PC-3 (cell line): ENCODE measurements around the genes PCDHB13, PCDHGA6, PCDHGB7 and GNPDA1.

GRCh38 chr5:141010069-141010616, 41.0 kb upstream of the PCDHB1 start:
- RAMPAGE, long total RNA = no peak

- RAMPAGE, long total RNA = no peak
These were observed 1.0 kb downstream of the PCDHB12 start for GRCh38 chr5:141209443-141210082.

GRCh38 chr5:141213871-141214187, at the start of gene PCDHB13:
TSS of gene PCDHB13 (plus strand) at chr5:141213919.
- RAMPAGE, long total RNA = no peak

DNA sequence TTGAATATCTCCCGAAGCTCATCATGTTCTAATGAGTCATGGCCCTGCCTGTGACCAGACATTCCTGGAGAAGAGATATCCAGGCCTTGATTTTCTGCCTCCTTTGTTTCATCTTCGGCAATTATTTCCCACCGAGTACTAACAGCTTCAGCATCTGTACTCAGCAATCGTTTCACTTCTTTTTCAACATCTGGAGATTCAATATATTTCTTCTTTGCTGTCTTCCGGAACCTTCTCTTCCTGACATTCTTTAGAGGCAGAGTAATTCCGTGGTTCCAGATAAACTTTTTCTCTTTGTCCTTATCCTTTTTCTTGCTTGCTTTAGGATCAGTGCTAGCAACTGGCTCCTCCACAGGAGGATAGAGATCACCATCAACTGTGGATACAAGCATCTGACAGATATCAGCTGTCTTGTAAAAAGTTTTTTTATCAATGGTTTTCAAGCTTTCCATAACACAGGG, 1.2 kb downstream of the TAF7 start:
- RAMPAGE, long total RNA = no peak

GRCh38 chr5:141325999-141326866, 4.1 kb upstream of the PCDHGA1 start:
- RAMPAGE, long total RNA = no peak

GRCh38 chr5:141373623-141374044, at the start of gene PCDHGA6:
TSS of gene PCDHGA6 (plus strand) at chr5:141373891.
- RAMPAGE, long total RNA = no peak

- RAMPAGE, long total RNA = no peak
These were observed at the start of gene PCDHGB7 for GRCh38 chr5:141417509-141418479. TSS of gene PCDHGB7 (plus strand) at chr5:141417677.

DNA sequence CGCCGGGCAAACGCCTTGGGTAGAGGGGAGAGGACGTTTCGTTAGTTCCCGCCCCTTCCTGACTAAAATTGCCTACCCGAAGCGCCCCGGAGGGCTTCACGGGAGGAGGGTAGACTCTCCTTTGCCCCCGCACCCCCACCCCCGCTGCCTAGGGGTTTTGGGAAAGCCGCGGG, 24.4 kb downstream of the PCDHGC5 start:
- RAMPAGE, long total RNA = no peak

DNA sequence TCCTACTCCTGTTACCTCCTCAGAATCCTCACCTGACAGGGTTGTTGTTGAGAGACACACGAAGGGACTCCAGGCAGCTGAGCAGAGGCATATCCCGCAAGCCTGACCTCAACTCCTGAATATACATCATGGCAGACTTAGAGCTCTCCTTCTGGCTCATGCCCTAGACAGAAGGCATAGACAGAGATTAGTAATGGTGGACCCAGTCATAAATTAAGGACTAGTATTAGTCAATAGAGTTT, 35.4 kb downstream of the DIAPH1 start:
- RAMPAGE, long total RNA = no peak

DNA sequence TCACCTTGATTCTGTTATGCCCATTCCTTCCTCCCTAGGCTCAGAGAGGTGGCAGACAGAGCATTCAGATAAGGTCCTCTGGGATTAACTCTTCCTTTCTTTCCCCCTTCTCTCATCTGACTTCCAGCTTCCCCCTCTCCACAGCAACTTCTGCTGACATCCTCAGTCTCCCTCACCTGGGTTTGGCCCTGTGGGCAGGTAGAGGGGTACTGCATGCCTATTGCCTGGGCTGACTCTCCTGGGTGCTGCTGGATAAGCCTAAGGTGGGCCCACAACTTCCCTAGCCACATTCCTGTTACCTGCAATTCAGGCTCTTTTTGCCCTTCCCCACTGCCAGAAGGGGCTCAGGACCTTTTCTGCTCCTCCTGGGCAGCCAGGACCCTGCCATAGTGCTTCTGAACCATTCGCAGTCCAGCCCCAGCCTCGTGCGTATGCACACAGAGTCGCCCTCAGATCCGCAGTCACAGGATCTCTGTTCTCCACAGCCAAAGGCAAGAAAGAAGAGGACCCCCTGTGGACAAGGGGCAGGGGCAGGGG, 83.0 kb downstream of the PCDH1 start:
- RAMPAGE, long total RNA = no peak

DNA sequence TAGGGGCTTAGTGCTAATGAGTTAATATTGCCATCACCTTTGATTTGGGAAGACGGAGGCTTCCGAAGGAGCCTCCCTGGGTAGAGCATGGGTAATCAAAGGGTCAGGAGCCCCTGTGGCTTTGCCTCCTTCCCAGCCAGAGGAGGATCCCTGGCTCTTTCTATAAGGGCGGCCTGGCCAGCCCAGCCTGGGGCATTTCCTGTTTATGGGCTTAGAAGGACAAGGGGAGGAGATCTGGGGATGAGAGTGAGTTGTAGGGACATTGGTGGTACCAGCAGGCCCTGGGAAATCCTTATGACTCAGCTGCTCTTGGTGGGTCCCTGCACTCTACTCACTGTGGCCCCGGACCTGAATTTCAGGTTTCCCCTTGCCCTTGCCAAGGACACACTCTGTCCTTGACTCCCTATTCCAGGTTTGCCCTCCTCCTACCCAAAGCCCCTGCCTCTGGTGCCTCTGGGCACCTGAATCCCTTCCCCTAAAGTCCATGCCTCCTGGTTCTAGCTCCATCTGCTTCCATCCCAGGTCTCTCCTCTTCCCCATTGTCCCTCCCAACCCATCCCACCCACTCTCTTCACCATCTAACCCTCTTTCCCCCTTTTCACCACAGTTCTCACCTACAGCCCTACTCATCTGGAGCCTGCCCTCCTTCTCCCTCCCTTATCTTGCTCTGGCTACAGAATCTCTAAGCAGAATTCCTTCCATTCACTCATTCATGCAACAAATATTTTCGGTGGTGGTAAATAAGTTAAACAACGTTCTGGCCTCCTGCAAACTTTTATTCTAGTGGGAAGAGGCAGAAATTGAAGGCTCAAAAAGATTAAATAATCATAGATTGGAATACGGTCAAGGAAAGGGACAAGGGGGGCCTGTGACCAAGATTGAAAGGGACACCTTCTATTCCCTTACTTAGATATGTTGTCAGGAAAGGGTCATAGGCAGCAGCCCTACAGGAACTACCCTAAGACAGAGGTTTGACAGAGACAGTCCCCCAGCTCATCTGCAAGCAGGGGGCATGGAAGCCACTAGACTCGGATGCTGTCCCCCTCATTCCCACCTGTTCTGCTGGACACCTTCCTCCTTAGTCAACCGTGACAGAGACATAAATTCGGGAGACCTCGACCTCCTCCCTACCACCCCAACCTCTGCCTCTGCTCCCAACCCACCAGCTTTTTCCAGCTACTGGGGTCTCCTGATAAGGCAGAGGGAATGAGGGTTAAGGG, 34.7 kb downstream of the PCDH1 start:
- RAMPAGE, long total RNA = no peak

DNA sequence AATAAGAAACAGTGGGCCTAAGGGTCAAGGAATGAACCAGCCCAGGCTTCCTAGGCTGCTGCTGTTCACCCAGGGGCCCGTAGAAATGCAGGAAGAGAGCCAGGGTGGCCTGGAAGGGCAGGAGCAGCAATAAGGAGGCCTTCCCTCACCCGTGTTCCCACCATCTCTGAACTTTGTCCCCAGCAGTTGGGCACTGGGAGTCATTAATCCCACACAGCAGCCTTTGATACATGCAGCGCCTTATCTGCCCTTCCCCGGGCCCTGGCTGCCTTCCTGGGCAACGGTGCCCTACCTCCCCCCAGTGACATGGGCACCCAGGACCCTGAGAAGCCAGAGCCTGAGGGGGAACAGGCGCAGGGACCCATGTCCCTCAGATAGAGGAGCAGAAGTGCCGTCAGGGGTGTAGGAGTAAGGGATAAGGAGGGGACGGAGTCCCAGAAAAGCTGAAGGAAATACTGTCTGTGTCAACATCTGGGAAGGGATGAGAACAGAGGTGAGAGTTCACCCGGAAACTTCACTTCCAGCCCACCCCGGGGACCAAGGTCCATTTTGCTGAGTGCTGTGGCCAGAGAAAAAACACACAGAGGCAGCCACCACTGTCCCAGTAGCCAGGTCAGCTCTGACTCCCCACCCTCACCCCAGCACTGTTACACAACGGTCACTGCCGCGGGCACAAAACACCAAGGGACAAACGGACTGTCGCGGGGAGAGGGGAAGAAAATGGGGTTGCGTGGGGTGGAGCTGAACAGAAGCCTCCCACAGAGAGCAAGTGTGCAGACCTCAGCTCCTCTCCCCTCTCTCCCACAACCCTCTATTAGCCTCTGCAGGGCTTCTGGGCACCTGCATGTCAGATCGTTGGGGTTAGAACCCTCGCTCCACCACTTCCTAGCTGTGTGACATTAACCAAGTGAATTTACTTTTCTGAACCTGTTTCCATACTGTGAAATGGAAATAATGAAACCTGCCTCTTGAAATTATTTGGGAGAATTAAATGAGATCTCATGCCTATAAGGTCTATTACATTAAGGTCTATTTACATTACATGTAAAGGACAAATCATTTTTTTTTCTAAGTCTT, 3.7 kb downstream of the PCDH1 start:
- RAMPAGE, long total RNA = no peak

GRCh38 chr5:141877736-141878097, 493 bp downstream of the PCDH1 start:
- RAMPAGE, long total RNA = no peak

DNA sequence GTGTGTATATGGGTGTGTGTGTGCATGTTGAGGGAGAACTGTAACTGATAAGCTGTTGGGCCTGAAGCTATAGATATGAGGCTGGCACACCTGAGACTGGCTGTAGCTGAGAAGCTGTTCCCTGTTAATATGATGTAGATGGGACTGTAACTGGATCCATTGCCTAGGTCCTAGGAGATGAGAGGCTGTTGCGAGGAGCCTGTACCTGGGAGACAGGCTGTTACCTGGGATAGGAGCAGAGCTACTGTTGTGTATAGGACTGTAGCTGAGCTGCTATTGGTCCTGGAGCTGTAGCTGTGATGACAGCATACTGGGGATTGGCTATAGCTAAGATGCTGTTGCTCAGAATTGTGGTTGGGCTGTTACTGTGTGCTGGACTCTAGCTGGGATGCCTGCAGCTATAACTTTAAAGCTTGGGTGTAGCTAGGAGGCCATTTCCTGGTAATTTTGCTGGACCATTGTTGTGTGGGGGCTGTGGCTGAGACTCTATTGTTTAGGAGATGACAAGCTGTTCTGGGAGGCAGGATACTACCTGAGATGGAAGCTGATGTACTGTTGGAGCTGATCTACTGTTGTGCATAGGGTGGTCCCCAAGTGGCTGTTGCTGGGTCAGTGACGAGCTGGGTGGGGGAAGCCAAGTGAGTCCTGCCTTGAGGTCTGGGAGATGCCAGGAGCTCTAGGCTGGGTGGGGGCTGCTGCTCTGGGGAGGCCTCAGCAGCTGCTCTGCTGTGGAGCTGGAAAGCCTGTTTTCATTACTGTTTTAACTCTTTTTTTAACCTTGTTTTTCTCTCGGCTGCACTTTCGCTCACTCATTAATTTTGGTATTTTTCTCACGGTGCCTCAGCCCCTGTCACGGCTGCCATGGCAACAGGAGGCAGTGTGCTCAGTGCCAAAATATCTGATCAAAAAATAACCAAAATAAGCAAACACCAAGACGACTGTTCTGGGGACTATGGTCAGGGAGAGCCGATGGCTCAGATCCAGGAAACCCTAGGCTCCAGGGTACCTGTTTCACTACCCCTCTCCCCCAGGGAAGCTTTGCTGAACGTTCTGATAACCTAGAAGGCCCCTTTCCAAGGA, 2.9 kb upstream of the PCDH1 start:
- RAMPAGE, long total RNA = no peak

DNA sequence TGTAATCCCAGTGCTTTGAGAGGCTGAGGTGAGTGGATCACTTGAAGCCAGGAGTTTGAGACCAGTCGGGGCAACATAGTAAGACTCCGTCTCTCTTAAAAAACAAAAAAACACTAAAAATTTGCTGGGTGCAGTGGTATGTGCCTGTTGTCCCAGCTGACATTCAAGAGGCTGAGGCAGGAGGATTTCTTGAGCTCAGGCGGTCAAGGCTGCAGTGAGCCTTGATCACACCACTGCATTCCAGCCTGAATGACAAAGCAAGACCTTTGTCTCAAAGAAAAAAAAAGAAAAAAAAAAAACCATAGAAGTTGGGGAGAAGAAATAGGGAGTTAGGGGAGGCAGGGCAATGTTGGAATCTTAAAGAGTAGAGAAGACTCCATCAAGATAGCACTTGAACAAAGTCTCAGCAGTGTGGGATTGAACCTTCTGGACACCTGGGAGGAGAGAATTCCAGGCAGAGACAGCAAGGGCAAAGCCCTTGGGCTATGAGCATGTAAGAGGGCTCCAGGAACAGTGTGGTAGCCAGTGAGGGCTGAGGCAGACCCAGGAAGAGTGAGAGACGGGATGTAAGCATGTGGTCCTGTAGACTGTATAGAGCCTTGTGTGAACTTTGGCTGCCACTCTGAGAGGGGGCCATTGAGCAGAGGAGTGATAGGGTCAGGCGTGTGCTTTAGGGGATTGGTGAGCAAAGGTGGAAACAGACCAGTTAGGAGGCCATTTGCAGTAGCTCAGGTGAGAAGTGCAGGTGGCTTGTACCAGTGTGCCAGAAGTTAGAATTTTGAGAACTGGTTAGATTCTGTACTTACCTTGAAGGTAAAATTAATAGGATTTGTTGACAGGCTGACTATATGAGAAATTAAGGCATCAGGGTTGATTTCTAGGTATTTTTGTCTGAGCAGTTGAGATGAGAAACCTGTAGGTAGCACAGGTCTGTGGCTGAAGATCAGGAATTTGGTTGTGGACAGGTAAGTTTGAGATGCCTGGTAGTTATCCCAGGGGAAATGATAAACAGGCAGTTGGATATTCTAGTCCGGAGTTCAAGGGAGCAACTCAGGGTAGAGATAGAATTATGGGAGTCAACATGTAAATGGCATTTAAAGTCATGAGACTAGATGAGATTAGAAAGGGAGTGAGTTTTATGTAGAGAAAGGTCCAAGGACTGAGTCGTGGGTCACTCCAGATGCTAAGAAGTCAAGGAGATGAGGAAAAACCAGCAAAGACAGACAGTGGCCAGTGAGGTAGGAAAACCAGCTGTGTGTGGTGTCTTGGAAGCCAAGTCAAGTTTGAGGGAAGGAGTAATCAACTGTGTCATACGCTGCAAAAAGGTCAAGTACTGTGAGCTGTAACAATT, 18.7 kb downstream of the GNPDA1 start:
- RAMPAGE, long total RNA = no peak

- RAMPAGE, long total RNA = no peak
These were observed 17.6 kb downstream of the GNPDA1 start for GRCh38 chr5:141995050-141995821.

GRCh38 chr5:142012918-142013228, at the start of gene GNPDA1:
TSS of gene GNPDA1 (minus strand) at chr5:142013027.
- RAMPAGE, long total RNA = start-site peak on the minus strand at chr5:142013007-142013053, 99 and 39 reads in 2 replicates

GRCh38 chr5:142088073-142088684, 20.4 kb upstream of the NDFIP1 start:
- RAMPAGE, long total RNA = no peak

GRCh38 chr5:142215892-142216953, 107.6 kb downstream of the NDFIP1 start:
- RAMPAGE, long total RNA = no peak

GRCh38 chr5:142433777-142434249, 109.0 kb upstream of the SPRY4 start:
- RAMPAGE, long total RNA = no peak